OVCAR3 (cell line): Measurements from ENCODE around the genes GHSR and ECT2.

- RRBS, result no CpG with 5 or more reads among the region's 5 CpGs
These were observed 116.4 kb upstream of the SLC2A2 start for GRCh38 chr3:171142970-171143342.

DNA sequence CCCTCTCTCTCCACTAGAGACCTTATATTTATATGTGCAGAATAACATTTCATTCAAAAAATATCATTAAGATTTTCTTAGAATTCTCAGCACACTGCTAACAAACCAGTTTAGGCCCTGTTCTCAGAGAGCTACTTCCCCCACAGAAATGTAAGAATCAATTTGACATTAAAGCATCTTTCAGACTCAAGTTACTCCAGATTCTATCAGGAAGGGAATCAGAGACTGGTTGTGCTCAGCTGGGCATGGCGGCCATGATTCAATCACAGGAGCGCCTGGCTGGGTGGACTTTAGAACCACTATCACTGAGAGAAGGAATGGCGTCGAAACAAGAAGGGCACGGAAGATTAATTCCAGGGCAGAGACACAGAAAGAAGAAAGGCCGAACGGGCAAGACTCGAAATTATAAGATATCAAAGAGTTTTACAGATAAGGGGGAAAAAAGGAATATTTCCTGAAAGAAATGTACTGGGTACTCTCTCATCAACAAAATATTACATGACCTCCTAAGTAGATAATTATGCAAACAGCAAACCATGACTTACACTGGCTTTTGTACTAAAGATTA lies 6.2 kb downstream of the TNIK start:
- RRBS, result no CpG with 5 or more reads among the region's 8 CpGs

DNA sequence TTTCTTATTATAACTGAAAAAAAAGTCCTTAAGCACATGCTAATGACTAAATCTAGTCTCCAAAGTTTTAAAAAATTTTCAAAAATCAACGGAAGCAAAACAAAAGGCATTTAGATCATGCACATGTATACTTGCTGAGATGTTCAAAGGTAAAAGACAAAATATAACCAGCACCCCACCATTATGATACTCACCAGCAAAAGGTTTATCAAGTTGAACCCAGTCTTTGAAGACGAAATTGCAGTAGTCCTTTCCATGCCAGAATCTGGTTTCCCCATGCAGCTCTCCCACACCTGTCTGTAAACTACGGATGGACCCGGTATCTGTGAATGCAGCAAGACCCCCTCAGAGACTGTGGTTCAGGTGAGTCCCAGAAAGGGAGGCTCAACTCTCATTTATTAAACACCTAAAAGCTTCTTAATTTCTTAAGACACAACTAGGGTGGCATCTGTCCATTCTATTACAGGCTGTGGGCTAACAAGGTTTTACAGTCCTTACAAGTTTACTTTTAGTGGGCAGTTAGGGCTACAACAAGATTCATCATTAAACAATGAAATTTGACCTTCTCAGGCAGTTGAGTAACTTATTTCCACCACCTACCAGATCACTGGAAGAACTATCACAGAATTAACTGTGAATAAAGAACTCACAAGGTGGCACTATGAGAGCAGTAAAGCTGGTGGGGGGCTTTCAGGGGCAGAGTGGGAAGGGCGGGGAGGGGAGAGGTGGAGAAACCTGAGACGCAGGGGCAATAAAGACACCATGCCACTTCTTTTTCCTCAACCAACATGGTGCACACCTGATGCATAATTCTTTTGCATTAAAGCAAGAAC lies 132.7 kb downstream of the PLD1 start:
- RRBS, result no CpG with 5 or more reads among the region's 6 CpGs

DNA sequence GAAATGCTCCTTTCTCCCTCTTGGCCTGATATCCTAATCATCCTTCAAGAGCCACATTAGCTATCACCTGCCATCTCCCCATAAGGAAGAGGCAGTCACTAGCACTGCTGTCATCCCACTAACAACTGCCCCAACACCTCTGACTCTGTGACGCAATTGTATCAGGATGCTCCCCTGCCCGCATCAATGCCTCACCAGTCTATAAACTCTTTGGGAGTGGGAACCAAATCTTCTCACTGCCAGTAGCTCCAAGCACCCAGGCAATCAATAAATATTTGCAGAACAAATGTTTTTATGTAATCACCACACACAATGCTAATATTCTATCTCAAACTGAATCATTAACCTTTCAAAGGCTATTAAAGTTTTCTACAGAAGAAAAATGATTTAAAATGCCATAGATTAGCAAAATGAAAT lies 131.4 kb downstream of the PLD1 start:
- RRBS, result no CpG with 5 or more reads among the region's 2 CpGs

DNA sequence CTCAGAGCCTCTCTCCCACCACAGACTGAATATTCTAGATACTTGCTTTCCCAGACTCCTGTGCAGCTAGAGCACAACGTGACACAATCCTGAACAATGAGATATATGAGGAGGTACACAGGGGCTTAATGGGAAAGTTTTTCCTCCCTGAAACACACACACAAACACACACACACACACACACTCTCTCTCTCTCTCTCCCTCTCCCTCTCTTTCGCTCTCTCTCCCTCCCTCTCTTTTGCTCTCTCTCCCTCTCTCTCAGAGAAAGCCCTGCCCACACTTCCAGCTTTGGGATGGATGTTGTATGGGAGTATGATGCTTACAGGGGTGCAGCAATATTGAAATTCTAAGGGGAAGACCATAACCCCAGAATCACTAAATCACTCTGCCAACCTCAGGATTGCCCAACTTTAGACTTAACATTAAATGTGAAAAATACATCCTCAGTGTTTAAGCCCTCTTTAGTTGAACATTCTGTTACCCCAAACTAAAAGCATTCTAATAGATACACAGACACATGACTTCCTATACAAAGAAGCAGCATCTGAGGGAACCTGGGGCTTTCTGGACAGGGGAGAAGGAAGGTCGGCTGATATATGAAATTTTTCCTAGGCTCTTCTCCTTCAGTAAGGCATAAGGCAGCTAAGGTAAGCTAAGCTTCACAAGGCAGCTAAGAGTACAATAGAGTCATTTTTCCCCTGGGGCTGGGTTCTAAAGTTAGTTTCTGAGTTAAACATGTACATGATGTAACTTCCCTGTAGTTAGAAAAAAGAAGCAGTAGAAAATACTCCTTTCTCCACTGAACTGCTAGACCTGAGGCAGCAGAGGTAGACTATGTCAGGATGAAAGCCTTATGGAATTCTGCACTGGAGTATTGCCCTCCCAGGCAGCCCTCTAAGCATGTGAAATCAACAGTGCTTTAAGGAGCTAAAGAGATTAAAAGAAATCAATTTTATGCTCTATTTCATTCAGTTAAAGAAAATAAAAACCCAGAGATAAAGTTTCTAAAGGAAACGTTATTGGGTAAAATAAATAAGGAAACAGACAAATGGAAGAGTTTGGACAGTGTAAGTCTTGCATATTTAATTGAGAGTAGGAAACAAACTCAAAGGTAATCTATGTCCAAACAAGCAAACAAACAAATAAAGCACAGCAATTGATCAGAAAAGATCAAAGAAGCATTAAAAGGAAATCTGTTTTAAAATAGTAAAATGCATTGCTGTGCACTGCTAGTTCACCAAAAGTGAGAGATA lies 109.7 kb downstream of the PLD1 start:
- RRBS, result no CpG with 5 or more reads among the region's 4 CpGs

- RRBS, result no CpG with 5 or more reads among the region's 14 CpGs
These were observed 992 bp upstream of the PLD1 start for GRCh38 chr3:171810906-171812044.

GRCh38 chr3:171829815-171830541 lies 13.2 kb upstream of the TMEM212 start:
- RRBS, result no CpG with 5 or more reads among the region's 6 CpGs

DNA sequence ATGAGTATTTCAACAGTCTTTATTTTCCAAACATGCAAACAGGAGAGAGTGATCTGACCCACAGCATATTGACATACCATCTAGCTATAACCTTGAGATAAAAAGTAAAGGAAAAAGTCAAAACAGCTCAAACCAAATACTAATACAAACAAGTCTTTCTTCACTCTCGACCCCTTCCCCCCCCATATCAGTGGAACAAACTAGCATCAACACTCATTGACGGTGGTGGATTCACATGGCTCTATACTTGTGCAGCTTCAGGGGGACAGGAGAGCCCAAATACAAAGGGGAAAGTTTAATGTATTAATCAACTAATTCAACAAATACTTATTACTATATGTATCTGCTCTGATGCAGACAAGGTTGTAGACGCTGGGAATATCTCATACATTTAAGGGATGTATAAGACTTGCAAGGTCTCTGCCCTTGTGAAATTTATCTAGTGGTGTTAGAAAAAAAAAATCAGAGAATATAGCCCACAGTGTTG lies 1.8 kb upstream of the TMEM212 start:
- RRBS, result no CpG with 5 or more reads among the region's 3 CpGs

- RRBS, result no CpG with 5 or more reads among the region's 3 CpGs
These were observed 40.3 kb downstream of the TMEM212 start for GRCh38 chr3:171883482-171883824.

DNA sequence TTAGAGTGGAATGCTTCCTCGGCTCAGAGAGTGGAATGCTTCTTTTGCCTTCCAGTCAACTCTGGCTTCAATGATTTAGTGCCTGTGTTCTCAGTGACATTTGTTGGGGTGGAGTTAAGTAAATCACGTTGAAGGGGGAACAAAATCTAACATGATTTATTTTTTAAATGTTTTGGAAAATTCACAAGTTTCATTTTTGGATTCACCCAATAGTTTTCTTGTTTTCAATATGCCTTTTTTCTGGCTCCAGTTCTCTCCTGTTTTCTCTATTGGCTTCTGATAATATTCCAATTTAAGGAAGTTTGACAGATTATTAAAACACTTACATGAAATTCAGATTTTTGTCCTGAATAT lies 94.6 kb upstream of the FNDC3B start:
- RRBS, result no CpG with 5 or more reads among the region's 2 CpGs

DNA sequence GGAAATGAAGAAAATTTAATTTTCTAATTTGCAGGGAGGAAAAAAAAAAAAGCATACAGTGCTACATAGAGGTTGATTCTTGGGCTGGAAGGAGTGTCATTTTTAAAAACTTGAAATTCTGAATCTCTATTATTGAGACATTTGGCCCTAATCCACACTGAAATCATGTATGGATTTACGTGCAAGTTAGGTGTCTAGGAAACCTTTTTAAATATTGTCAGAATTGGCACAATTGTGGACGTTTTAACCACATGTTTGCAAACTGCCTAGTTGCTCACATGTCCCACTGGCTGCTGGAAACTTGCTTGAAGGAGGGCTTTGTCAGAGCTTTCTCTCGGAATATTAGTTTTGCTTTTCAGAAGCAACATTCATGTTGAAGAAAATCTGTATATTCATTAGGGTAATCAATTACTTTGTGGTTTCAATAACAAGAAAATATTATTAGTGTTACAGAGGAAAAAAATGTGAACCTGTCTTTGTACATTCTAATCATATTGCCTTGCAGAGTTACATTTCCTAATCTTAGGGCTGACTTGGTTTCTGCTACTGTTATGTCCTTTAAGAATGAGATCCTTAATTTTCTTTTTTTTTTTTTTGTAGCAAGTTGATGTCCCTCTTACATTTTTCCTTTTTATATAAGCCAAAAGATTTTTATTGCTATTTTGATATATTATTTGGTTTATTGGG lies 18.6 kb downstream of the FNDC3B start:
- RRBS, result no CpG with 5 or more reads among the region's 3 CpGs

DNA sequence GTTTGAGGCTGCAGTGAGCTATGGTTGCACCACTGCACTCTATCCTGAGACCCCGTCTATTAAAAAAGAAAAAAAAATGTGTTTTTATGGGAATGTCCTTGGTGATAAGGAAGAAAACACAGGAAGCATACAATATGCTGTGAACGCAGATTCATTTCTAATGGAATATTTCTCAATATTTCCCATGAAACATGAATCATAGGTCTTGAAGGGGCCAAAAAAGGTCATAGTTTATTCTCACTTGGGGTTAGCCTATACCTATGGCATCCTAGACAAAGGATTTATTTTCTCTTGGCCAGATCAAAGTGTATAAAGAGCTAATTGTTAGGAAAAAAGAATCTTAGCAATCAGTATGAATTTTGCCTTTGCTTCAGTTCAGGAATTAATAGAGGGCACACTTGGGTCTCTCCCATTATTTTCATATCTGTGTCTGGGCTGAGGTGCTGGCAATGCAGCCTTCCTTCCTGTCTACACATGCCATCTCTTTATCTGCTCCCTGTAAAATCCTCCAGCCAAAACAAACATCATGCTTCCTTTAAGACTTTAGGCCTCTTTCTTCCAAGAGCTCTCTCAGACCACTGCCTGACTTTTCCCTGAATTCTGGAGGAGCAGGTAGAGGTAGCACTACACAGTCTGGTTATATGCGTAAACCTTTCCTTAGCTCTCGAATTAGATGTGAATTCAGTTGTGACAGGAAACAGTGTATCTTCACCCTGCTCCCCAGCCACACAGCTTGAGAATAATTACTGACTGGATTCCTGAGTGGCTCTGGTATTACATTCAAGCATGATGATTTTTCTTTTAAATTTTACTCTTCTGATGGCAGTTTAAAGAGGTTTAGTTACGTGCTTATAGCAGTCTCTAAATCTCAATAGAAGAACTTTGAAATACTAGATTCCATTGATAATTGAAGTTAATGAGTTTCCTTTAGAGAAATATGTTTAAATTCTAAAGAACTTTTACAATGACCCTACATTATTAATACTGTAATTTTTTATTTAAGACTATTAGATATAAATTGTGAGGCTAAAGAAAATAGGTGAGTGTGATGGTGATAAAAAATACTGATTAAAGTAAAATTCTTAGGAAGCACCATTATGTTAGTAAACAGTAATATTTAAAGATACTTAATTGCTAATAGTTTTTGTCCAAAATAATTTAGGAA lies 98.6 kb downstream of the FNDC3B start:
- RRBS, result no CpG with 5 or more reads among the region's 5 CpGs

DNA sequence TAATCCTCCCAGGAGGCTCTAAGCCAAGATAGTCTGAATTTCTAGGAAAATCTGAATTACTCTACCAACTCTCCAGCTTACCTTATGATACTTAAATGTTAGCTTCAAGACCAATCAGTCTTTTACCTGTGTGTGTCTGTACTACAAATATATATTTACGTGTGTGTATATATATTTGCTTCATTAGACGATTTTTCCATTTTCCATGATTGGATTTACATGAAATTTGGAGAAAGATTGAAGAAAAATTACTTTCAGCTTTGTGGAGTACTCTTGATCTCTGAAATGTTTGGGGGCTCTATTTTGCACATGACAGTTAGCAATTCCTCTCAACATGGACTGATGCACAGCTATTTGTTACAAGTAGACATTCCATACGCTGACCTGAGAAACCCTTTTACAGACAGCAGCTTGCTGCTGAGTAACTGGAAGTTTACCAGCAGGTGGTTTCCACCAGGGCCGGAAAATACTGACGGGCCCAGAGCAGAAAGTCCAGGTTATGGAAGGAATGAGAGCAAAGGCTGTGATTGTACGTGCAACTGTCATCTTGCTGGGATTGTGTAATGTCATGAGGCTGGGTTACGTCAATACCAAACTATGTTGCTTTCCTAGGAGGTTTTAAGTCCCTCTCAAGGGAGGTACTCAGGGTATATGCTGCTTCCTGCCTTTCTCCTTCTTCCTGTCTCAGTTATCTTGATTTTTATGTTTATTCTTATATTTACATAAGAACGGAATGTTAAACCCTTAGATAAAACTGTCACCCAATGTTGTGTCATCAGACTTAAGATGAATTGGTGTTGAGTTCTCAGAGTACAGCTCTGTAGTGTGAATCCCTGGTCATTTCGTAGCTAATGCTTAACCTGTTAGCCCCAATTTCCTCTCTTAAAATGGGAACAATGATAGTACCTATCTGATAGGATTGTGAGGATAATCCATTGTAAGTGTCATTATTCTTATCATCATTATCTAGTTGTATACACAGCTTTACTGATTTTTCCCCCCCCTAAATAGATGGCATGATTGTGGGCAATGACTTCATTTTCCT lies 101.1 kb downstream of the FNDC3B start:
- RRBS, result no CpG with 5 or more reads among the region's 9 CpGs

DNA sequence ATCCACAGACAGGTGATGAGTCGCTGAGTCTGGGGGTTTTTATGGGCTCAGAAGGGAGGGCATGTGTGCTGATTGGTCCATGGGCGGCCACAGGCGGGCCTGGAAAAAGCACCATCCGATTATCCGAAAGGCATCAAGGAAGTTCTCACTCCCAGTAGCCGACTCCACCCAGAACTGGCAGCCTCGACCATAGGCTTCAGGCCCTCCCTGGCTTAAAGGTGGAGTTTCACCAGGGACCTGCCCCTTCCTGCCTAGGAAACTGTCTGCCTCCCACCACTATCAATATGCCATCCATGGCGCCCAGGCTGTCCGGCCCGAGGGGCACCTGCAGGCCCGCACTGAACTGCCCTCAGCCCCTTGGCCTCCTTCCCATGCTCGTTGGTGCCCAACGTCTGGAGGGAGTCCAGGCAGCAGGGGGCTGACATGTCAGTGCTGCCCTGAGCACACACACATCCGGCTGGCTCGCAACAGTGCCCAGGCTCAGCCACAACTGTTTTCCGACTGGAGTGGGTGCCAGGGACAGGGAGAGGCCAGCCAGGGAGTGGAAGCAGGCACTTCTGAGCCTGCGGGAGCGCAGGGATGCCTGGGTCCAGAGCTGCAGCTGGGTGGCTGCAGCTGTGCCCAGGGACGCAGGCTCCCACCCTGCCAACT lies 170.2 kb downstream of the FNDC3B start:
- RRBS, result no CpG with 5 or more reads among the region's 19 CpGs

DNA sequence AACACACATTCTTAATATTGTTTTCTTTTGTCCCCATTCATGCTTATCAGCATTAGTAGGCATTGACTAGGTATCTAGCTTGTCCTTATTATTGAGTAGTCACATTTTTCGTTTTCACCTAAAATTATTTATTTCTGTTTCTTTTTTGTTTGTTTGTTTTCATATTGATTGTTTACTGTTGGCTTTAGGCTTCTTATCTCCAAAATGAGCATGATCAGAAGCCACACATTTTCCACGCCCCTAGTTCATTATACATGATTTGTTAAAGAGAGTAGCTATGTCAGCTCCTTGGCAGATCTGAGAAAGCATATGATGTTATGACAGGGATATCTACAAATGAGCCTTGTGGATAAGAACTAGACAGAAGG lies 168.1 kb downstream of the GHSR start:
- RRBS, result no CpG with 5 or more reads among the region's 2 CpGs

- RRBS, result no CpG with 5 or more reads among the region's 4 CpGs
These were observed 85.8 kb downstream of the GHSR start for GRCh38 chr3:172362411-172362862.

GRCh38 chr3:172448302-172448903 lies at the start of gene GHSR:
GHSR (minus strand) TSS chr3:172448456.
- RRBS, result 90% methylated on average over 7 of the region's 46 CpGs

GRCh38 chr3:172604071-172604335 lies 80.8 kb upstream of the TNFSF10 start:
- RRBS, result no CpG with 5 or more reads among the region's 8 CpGs

GRCh38 chr3:172709530-172709791 lies 1.4 kb downstream of the NCEH1 start:
- RRBS, result no CpG with 5 or more reads among the region's 1 CpG

DNA sequence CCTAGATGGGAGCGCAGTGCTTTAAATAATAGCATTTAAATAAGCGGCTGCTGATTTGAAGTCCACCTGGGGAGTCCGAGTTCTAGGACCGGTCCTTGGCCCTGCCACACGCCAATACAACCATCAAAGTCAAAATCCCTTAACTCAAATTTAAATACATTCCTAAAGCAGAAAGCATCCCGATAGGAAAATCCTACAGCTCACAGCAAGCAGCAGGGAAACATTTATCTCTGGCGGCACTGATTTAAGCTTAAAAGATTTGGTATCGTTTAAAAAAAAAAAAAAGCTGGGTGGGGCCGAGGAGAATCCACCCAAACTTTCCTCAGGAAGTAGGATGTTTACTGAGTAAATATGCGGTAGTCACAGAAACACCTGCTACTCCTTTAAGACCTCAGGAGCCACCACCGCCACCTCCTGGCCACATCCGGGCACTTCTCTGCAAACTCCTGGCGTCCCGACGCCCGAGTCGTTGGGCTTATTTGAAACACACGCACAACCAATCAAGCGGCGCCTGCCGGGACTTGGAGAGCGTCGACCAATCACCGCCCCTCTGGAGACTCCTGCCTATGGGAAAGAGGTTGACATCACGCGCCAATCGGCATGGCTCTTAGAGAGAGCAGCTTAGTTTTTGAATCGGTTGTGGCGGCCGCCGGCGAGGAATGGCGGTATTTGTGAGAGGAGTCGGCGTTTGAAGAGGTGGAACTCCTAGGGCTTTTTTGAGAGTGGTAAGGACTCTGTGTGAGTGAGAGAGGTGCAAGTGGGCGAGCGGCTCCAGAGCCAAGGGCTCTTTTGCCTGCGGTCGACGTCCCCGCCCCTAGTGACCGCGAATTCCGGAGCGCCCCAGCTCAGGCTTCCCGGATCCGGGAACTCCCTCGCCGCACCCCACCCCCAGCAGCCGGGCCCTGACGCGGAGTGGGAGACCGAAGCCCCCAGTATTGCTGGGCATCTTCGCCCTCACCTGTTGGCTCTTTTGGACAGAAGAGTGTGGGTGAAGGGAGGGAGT lies at the start of gene ECT2:
TSS of gene ECT2 (plus strand) at position 594 of the 1,003 bp plus-strand sequence.
- RRBS, result 5% methylated on average over 19 of the region's 54 CpGs